PC-3 (cell line): ENCODE results near the gene DBNDD1.

DNA sequence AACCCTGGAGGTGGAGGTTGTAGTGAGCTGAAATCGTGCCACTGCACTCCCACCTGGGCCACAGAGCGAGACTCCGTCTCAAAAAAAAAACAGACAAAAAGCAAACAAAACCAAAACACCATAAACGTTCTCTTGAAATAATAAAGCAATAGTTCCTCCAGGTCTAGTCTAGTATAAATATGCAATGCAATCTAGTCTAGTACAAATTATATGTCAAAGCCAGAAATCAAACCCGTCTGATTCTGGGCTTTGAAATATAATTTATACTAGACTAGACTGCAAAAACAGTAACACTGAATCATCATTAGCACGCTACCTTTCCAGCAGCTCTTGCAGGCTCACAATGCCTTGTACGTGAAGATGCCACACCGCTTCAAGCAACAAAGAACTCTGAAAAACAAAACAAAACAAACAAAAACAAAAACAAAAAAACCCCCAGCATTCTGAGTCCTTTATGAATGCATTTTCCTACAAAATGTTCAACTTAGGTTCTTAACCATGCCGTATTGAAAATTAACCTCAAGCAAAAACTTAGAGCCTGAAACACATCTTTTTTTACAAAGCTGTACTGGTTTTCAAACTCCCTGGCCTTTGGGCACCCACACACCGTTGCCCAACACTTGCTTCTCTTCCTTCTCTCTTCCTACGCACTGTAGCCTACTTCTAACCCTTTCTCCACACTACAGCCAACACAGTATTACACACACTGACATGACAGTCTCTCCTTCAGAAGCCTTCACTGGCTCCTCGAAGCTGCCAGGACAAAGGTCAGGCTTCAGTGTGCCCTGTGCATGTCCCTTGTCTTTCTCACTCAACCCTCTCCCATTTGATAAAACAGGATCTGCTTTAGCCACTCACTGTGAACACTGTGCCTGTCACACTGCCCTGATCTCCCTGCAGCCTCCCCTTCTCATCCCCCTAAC, 8.2 kb downstream of the FANCA start:
- RAMPAGE, long total RNA, result no peak

DNA sequence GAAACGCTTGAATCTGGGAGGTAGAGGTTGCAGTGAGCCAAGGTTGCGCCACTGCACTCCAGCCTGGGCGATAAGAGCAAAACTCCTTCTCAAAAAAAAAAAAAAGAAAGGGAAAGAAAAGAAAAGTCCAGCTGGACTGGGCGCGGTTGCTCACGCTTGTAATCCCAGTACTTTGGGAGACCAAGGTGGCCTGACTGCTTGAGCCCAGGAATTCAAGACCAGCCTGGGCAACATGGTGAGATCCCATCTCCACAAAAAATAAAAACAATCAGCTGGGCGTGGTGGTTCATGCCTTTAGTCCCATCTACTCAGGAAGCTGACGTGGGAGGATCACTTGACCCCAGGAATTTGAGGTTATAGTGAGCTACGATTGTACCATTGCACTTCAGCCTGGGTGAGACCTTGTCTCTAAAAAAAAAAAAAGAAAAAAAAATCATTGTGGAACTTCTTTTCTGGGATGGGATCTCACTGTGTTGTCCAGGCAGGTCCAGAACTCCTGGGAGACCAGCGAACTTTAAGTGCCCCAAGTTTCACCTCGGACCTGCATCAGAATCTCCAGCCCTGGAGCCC, 1.2 kb upstream of the SPIRE2 start:
- RAMPAGE, long total RNA, result no peak

- RAMPAGE, long total RNA, result no peak
Observed at GRCh38 chr16:89828603-89829366, 510 bp downstream of the SPIRE2 start.

- RAMPAGE, long total RNA, result no peak
Observed at GRCh38 chr16:89890740-89891559, 17.6 kb downstream of the TCF25 start.

DNA sequence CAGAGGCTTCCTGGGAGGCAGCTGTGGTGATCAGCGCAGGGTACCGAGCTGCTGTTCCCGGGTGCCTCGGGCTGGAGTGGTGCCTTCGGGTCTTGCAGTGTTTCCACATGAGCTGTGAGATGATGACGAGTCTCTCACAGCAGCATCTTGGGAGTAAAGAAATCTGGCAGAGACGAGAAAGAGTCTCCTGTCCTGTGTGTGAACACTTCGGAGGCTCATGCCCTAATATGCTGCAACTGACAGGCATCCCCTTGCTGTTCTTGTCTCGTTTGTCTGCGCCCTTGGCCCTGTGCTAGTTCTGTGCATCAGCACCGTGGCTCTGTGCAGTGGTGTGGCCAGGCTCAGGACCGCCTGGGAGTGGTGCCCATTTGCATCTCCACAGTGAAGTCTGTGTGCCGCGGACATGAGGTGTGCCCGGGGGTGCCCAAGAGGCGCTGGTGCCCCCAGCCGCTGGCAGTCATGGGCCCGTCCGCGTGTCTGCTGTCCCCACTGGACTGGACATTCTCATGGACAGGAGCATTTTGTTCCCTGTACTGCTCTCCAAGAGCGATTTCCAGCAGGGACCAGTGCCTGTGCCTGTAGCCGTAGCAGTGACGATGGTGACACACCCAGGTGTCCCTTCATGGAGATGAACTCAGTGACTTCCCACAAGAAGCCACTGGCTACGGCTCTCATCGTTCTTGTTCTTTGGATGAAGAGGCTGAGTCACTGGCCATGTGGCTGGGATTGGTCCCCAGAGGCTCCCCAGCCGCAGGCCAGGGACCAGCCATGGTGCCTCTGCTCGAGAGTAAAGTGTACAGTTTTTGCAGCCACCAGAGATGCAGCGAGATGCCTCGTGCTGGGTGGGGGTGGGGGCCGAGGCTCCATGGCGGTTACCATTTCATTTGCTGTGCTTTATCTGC, 13.1 kb upstream of the MC1R start:
- RAMPAGE, long total RNA, result no peak

- RAMPAGE, long total RNA, result no peak
Observed at GRCh38 chr16:89912692-89913189, 5.9 kb upstream of the MC1R start.

GRCh38 chr16:90018307-90019290, 657 bp downstream of the DBNDD1 start:
- RAMPAGE, long total RNA, result no peak

GRCh38 chr16:90019291-90020173, at the start of gene DBNDD1:
Gene DBNDD1, minus strand, starts transcription at chr16:90019456.
- RAMPAGE, long total RNA, result no peak

DNA sequence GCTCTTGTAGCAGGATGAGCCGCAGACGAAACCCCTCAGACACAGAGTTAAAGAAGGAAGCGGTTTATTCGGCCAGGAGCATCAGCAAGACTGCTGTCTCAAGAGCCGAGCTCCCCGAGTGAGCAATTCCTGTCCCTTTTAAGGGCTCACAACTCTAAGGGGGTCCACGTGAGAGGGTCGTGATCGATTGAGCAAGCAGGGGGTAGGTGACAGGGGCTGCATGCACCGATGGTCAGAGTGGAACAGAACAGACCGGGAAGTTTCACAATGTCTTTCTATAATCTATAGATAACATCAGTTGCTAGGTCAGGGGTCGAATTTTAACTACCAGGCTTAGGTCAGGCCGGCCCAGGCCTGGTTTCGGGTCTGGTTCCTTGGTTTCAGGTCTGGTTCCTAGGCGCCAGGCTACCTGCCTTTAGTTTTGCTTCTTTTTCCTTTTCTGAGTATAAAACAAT, 20.6 kb downstream of the PRDM7 start:
- RAMPAGE, long total RNA, result no peak

DNA sequence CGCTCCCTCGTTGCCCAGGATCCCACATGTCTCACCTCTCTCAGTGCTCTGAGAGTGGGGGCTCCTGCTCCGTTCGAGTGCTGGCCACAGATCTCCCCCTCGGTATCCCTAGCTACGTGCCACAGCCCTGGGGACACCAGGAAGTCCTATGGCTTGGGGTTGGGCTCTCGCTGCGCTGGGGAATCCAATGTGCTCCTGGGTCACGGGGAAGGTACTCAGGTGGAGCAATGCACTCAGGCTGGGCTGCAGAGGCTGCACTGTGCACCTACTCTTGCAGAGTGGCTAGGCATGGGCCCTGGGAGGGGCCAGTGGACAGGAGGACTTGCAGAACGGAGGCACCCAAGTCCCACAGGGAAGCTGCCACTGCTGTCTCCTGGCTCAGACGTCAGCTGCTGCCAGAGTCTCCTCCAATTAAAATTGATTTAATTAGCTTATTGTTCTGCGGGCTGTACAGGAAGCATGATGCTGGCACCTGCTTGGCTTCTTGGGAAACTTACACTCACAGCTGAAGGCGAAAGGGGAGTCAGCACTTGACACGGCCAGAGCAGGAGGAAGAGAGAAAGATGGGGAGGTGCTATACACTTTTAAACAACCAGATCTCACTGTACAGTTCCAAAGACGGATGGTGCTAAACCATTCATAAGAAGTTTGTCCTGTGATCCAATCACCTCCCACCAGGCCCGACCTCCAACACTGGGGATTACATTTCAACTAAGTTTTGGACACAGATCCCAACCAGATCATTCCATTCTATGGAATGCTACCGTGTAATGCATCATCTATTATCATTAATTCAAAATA, 1.3 kb upstream of the PRDM7 start:
- RAMPAGE, long total RNA, result no peak

GRCh38 chr16:90081937-90082432, 4.9 kb upstream of the PRDM7 start:
- RAMPAGE, long total RNA, result no peak